Measurements from ENCODE around the genes OR12D3 and OR11A1.

GRCh38 chr6:28941206-28941978 lies 17.6 kb upstream of the TRIM27 start:
- PRO-cap = unidirectional peak, minus-strand start at chr6:28941678

GRCh38 chr6:28953455-28954292 lies 29.9 kb upstream of the TRIM27 start:
- PRO-cap = no peak

DNA sequence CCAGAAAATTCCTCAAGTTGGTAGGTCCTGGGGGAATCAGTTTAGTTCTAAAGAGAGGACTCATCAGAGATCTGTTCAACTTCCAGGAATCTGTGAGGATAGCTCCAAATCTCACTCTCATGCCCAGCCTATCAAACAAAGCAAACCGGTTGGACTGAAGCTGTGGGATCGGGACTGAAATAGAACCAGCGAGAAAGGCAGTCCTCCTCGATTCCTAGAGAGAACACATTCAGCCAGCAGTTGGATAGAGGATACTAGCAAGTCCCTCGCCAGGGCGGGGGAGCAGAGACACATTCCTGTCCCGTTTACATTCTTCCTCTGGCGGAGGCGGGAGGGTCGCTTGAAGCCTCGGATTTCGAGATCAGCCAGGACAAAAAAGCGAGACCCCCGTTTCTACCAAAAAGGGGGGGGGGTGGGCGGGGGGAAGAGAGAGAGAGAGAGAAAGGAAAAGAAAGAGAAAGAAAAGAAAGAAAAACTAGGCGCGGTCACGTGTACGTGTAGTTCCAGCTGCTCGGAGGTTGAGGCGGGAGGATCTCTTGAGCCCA lies 19.6 kb downstream of the ZNF311 start:
- PRO-cap = bidirectional peak, plus-strand start at position 272 of the sequence, minus-strand start at position 176 of the sequence

DNA sequence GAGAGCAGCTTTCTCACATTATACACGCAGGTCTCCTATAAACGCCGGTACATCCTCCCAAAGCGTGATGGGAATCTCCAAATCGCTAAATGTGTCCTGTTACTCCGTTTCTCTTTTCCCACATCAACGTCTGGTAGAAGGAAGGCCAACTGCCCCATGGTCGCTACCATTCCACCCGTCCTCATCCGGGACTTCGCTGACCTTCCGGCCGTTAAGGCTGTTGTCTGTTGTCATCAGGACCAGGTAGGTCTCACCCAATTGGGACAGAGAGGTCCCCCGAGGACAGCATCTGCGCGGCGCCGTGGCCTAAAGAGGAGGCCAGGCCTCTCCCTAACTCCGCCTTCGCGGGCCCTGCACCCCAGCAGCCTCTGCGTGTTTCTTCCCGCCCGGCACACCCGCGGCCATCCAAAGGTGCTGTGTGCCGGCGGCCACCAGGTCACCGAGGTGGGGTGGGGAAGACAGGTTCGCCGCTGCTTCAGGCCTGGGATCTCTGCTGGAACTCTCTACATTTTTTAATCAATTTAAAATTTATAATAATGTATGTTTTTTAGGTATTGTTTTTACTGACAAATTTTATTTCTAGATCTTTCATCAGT lies 9.1 kb downstream of the OR2W1 start:
- PRO-cap = no peak

- PRO-cap = no peak
These were observed at the start of gene OR12D3 for GRCh38 chr6:29375183-29375739. OR12D3 (minus strand) TSS chr6:29375291.

DNA sequence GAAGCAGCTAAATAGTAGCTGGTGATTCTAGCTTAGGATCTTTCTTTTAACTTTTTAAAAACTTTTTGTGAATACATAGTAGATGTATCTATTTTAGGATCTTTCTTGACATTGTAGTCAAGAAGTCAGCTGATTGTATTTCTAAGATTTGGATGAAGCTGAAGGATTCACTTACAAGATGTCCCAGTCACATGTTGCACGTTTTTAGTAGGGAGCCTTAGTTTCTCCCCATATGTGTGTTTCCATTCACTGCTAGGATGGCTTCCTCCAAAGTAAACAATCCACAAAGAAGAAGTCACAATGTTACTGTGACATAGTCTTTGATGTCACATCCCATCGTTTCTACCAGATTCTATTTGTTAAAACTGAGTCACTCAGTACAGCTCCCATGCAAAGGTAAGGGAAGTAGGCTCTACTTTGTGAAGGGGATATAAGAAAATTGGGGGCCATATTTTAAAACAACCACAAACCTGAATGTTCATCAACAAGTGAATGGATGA lies at the start of gene OR11A1:
Gene OR11A1, minus strand, starts transcription at position 260 of the 500 bp plus-strand sequence.
- PRO-cap = no peak

DNA sequence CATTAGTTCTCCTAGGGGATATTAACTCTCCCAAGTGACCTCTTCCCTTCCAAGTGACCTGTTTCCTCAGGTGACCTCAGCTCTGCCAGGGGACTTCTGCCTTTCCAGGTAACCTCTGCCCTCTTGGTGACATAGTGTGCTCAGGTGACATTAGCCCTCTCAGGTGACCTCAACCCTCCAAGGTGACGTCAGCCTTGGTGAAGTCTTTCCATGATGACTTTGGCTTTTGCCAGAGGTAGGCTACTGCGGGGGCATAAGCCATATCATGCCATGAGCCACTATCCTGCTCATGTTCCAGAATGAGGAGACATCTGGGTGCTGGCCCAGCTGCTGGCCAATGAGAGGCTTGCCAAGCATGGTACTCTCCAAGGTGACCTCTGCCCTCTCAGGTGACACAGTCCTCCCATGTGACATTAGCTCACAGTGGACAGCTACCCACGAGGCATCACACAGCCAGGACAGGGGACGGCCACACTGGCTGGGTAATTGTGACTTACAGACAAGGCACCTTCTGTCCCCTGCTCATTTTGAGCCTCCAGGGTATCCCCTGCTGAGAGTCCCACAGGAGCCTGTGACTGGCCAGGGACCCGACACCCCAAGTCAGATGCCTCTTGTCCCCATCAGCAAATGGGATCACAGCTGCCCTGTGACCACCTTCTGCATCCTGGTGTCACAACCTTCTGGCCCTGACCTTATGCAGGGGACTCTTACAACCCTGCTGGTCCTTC lies 21.7 kb upstream of the OR2I1P start:
- PRO-cap = no peak

GRCh38 chr6:29680268-29680865 lies 585 bp downstream of the ZFP57 start:
- PRO-cap = no peak

DNA sequence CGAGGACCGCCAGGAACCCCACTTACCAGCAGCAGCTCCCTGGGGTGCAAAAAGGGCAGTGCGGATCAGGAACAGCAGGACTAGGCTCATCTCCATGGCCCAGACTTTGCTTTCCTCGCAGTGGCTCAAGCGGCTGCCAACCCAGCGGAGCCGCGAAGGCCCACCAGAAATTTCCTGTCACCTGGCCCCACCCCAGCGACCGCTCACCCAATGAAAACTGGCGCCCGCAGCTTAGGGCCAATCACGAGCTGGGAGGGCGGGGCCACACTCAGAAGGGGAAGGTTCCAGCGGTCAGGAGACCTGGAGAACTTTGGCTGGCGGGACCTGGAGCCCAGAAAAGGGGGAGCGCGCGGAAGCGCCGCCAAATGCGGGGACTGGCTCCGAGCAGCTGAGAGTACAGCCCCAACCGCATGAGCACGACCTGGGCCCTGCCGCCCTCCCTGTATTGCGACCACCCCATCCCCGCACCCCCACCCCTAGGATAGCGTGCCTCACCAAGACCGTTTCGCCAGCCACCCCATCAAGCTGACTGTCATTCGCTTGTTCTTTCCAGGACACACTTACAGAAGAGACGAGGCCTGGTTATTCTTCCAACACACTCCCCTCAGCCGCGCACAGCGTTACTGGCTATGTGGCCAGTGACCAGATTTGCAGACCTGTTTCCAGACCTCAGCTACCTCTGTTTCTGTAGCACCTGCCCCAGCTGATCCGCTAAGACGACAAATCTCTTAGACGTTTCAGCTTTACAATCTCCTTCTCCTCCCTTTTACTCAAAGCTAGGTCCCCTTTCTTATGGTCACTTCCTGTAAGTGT lies 25.8 kb downstream of the HLA-F start:
- PRO-cap = bidirectional peak, plus-strand start at position 334 of the sequence, minus-strand start at position 165 of the sequence

DNA sequence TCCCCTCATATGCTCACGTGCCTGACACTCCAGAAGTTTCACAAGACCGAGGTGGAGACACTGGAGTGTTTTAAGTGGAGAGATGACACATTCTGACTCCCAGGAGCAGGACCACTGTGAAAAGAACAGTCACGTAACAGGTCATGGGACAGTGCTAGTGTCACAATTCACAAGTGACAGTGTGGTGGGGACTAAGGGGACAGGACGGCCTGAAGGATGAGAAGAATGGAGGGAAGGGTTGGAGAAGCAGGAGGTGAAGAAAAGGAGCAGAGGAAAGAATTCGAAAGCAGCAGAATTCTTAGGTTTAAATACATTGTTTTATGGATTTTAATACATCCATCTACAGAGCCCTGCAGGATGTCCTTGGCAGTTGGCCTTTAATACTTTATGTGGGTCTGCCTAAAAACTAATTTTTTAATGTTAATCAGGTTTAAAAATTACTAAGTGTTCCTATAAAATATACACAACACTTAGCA lies 56.0 kb upstream of the HLA-A start:
- PRO-cap = no peak

DNA sequence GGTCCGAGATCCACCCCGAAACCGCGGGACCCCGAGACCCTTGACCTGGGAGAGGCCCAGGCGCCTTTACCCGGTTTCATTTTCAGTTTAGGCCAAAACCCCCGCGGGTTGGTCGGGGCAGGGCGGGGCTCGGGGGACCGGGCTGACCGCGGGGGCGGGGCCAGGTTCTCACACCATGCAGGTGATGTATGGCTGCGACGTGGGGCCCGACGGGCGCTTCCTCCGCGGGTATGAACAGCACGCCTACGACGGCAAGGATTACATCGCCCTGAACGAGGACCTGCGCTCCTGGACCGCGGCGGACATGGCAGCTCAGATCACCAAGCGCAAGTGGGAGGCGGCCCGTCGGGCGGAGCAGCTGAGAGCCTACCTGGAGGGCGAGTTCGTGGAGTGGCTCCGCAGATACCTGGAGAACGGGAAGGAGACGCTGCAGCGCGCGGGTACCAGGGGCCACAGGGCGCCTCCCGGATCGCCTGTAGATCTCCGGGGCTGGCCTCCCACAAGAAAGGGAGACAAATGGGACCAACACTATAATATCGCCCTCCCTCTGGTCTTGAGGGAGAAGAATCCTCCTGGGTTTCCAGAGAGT lies 53.9 kb upstream of the HLA-A start:
- PRO-cap = bidirectional peak, plus-strand start at position 171 of the sequence, minus-strand start at position 68 of the sequence; unidirectional peak, minus-strand start at position 306 of the sequence

GRCh38 chr6:29941453-29941965 lies 823 bp upstream of the HLA-A start:
- PRO-cap = unidirectional peak, plus-strand start at chr6:29941564

DNA sequence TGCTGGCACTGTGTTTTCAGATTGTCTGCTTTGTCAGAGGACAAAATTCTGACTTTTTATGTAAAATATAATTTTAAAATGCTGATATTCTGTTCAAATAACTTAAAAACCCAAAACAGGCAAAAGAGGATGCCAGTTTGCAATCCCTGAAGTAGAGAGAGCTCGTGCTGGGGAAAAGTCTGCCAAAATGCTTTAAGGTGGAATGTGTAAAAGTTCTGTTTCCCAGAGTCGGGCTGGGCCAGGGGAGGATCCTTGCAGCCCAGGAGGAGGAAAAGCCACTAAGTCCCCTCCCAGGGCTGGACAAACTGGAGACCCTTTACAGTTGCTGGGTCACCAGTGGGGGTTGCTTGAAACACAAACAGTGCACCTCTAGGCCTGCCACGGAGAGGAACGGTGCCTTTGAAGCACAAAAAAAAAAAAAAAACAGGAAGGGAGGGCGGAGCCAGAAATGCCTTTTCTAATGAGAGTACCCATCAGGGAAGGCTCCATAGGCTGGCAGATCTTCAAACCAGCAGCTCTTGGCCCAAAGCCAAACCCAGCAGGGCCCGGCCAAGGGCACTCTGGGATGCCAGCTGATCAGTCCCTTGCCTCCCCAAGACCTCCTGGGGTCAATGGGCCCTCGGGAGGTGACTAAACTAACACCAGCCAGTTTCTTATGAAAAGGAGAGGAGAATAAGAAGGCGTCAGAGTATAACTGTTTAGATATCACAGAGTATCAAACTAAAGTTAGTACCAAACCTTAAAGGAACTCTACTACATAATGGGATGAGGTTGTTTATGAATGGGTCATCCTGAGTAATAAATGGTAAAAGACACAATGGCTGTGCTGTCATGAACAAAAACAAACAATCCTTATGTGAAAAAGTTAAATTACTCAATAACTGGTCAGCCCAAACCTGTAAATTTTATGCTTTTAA lies 23.7 kb downstream of the HLA-A start:
- PRO-cap = bidirectional peak, plus-strand start at position 357 of the sequence, minus-strand start at position 388 of the sequence

DNA sequence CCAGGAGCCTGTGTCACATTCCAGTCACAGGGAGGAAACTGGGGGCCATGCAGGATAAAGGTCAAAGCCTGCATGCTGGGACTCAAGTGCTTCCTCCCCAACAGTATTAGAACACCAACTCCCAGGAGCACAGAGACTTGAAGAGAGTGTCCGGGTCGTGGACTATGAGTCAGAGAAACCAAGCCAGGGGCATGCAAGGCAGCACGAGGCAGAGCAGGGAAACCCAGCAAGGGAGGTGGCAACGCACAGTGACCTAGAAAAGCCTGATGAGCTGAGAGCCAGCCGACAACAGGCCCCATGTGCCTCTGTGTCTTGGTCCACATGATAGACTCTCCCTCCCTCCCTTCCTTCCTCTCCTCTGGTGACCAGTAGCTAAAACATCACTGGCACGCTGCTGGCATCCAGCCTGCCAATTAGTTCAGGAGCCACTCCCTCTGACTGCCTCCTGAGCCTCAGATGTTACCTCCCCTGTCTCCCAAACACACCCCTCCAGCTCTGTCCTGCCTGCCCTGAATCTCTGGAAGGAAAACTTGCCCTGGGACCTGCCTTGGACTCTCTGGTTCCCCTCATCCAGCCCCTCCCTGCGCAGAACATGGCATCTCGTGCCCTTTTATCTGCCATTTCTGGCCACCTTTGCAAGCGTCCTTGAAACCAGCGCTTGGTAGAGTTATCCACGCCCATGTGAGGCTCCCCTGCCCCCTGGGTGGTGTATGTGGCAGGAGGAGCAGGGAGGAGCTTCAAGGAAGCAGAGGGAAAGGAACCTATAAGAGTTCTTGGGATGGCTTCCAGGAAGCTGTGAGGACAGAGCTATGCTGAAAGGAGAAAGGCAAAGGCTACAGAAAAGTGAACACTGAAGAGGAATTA lies 16.2 kb upstream of the RNF39 start:
- PRO-cap = unidirectional peak, minus-strand start at position 349 of the sequence; bidirectional peak, plus-strand start at position 766 of the sequence, minus-strand start at position 625 of the sequence

- PRO-cap = unidirectional peak, plus-strand start at chr6:30156495
These were observed 4.9 kb downstream of the TRIM10 start for GRCh38 chr6:30156028-30156650.

DNA sequence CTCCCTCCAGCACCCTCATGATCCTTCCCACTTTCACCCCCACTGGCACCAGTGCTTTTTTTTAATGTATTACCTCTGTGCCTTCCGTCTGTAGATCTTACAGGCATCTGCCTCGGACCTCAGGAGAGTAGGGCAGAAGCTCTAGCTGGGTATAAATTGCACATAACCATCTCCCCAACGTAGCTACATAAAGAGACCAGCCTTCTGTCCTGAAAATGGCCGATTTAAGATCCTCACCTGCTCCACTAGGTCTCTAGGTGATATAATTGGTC lies 330 bp upstream of the RPP21 start:
- PRO-cap = no peak

GRCh38 chr6:30493500-30494599 lies 4.5 kb downstream of the HLA-E start:
- PRO-cap = no peak

- PRO-cap = unidirectional peak, plus-strand start at chr6:30518651
These were observed 29.1 kb downstream of the HLA-E start for GRCh38 chr6:30518333-30518865.

- PRO-cap = no peak
These were observed 21.2 kb downstream of the GNL1 start for GRCh38 chr6:30535193-30535392.

DNA sequence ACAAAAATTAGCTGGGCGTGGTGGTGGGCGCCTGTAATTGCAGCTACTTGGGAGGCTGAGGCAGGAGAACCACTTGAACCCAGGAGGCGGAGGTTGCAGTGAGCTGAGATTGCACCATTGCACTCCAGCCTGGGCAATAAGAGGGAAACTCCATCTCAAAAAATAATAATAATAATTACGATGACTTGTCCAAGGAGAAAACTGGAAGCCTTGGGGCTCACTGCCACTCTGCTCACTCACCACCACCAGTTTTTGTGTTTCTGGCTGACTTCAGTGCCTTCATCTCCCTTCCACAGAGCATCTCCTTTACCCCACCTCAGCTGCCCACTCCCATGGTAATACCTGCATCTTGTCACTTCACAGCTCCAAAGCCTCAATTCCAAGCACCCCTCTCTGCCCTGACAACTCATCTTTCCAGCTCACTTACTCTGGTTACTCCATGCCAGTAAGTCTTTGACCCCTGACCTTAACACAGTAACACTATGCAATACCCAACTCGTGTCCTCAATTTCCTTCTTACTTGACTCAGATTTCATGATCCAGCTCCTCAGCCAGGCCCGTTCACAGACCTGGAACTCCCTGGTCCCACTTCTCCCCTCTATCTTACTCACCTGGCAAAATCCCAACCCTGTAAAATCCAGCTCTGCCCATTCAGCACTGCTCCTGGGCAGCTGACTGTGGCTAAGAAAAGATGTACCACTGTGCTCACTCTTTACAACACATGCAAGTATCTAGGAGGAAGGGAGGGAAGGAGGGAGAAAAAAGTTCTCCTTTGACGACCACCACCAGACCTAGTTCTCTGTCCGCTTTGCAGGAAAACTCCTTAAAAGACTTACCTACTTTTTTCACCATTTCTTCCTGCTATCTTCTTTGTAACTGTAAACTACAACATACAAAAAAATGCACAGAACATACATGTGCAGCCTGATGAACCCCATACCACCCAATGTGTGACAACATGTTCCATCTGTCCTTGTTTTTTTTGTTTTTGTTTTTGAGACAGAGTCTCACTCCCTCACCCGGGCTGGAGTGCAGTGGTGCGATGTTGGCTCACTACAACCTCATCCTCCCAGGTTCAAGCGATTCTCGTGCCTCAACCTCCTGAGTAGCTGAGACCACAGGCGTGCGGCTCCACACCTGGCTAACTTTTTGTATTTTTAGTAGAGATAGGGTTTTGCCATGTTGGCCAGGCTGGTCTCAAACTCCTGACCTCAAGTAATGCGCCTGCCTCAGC lies 7.9 kb downstream of the GNL1 start:
- PRO-cap = no peak